Thoracic aorta (tissue), 1 donor: ENCODE data around the genes DPY19L1 and EPDR1.

- RAMPAGE, long total RNA = no peak
Measured at GRCh38 chr7:33815319-33815850, 90.0 kb upstream of the BMPER start.

DNA sequence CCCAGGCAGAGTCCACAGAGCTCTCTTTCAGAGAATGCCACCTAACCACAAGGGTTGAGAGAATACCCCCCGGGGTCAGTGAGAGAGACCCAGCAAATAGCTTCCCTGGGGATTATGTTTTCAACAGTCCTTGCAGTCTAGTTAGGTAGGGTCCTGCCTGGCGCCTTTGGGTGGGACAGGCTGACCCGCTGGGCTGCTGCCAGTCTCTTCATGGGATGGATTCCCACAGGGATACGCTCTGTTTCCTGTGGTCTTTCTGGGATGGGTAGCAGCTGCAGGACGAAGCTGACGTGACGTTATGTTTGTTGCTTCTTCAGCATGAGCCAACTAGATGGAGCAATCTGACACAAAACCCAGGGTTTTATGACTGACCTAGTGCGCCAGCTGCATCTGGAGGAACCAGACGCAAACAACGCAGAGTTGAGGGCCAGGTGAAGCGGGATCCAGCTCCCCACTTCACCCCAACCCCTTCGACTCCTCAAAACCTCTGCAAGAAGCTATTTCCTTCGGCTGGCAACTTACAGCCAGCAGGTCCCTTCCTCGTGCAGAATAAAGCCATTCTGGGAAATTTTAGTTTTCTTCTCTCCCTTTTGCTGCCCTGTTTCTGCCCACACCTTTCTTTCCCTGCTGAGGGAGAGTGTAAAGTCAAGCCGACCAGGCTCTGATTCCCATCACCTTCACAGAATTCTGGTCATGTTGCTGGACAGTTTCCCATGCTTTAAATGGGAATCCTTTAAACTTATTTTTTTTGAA is 16.3 kb downstream of the BMPER start:
- RAMPAGE, long total RNA = no peak

- RAMPAGE, long total RNA = no peak
Measured at GRCh38 chr7:33932742-33933174, 27.4 kb downstream of the BMPER start.

DNA sequence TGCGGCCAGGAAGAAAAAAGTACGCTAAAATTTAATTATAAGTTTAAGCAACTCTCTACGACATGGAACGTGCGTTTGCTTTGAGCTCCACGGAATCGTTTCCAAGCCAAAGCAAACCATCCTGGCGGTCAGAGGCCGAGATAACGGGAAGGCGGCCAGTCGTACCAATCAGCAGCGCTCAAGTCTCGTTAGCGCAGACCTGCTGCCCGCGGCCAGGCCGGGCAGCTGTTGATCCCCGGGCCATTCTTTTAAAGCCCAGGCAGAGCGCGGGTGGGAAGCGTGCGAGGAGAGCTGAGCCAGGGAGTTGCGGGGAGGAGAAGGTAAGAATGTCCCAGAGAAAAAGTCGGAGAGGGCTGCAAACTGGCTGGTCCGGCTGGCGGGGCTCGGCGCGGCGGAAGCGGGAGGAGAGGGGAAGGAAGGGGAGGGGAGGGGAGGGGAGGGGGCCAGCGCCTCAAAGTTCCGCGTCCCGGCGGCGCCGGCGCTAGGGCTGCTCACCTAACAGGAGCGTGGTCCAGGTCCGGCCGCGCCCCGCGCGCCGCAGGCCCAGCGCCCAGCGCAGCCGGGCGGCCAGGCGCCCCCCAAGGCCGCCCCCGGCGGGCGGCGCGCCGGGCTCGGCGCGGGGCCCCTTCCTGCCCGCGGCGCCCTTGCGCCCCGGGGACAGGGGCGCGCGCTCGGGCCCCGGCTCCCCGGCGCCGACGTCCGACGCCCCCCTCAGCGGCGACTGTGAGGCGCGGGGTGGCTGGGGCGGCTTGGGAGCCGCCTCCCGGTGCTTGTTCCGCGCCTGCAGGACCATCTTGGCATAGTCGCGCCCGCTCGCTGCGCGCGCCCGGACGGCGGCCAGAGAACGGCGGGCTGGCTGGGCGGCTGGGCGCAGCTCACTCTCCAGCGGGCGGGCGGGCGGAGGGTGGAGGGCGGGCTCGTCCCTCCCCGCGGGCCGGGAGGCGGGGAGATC is at the start of gene DPY19L1:
Gene DPY19L1, minus strand, starts transcription at position 884 of the 952 bp plus-strand sequence.
- RAMPAGE, long total RNA = start-site peak on the plus strand centred at position 154 of the sequence, 61 bp wide, 8 reads

DNA sequence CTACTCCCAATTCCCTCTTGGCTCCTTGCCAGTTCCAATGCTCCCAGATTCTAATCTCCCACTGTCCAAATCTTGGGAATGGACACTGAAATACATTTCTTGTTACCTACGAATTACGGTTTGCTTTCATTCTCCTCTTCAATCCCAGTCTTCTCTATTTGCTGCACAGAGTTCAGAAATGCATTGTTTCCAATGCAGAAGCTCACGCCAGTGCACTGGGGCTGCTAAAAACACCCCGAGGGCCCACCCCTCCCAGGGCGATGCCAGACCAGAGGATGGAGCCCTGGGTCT is 120.7 kb upstream of the TBX20 start:
- RAMPAGE, long total RNA = no peak

DNA sequence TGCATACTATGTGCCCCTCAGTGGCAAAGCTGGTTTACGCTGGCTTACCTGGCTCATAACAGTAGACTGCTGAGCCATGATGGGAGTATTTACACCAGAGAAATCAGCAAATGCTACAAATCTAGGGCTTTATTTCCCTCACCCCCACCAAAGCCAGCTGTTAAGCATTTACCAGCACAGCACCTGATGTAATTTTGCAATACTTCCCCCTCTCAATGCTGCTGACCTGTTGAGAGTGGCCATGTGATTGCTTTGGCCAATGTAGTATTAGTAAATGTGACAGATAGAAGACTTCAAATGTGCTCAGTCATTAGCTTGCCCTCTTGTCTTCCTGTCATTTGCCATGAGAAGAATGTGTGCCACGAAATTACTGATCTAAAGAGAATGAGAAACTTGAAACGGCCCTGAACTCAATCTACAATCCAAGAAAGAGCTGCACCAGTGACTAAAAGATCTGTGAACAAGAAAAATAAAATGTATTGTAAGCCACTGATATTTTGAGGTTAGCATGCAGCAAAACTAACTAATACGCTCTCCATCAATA is 46.5 kb downstream of the HERPUD2 start:
- RAMPAGE, long total RNA = no peak

DNA sequence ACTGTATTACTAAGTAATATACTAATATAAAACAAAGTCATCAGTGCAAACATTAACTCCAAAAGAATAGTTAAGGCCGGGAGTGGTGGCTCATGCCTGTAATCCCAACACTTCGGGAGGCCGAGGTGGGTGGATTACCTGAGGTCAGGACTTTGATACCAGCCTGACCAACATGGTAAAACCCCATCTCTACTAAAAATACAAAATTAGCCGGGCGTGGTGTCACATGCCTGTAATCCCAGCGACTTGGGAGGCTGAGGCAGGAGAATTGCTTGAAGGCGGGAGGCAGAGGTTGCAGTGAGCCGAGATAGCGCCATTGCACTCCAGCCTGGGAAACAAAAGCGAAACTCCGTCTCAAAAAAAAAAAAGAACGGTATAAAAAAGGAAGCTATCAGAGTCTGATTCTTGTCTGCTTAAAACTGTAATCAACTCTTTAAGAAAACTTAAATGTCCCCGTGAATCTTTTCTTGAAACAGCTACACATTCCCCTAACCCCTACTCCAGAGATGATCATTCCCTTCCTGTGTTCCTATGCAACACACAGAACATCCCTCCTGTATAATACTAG is 4.4 kb downstream of the HERPUD2 start:
- RAMPAGE, long total RNA = no peak

DNA sequence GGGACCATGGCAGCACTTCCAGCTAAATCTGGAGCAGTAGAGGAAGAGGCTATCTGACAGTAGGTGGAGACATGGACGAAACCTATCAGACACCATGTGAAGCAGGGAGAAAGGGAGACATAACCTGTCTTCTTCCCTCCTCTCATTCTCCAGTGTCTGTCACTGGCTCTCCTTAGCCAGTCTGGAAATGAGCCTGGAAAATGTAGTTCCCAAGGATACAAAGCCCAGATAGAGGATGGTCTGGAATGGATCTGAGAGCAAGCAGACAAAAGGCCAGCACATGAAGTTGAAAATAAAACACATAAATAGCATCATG is 33.7 kb upstream of the HERPUD2 start:
- RAMPAGE, long total RNA = no peak

DNA sequence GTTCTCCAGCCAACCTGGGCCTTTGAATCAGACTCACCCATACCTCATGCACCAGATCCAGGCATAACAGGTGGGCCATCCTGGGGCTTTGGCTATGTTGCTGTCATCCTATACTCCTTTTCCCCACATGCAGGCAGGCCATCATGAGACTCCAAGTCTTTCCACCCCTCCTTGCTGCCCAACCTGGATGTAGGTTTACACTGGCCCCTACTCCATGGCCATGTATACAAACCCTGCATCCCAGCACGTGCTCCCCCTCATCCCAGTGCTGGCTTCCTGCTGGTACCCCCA is 171.5 kb upstream of the EEPD1 start:
- RAMPAGE, long total RNA = no peak

DNA sequence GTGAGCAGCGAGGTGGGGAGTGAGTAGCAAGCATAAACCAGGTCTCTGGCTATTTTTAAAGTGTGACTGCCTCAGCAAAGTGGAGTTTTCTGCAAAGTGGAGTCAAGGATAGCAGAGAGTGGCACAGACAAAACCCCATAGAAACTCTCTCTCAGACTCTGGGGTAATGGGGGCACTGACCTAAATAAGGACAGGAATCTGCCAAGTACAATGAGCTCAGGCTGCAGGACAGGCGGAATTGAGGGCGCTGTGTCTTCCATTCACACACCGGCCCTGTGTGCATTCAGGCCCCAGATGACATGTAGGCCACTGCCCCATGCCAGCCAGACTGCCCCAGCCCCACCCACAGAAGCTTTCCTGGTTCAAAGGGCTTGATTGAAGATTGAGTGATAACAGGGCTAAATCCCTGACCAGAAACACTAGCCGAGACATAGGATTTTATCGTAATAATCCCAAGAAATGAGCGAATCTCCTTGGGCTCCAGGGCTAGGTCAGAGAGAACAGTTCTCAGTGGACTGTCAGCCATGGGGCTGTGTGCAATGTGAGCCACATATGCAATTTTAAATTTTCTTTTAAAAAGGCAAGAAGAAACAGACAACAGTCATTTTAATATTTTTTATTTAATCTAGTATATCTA is 52.8 kb downstream of the EEPD1 start:
- RAMPAGE, long total RNA = no peak

DNA sequence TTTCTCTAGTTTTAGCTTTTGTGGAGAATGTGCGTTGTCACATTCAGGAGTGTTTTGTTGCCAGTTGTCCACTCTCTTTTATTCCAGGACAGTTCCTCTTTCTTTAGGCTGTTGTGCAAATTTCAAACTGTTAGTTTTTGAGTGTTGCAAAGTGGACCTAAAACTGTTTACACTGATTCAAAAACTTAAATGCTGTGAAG is 1.0 kb downstream of the ANLN start:
- RAMPAGE, long total RNA = no peak

DNA sequence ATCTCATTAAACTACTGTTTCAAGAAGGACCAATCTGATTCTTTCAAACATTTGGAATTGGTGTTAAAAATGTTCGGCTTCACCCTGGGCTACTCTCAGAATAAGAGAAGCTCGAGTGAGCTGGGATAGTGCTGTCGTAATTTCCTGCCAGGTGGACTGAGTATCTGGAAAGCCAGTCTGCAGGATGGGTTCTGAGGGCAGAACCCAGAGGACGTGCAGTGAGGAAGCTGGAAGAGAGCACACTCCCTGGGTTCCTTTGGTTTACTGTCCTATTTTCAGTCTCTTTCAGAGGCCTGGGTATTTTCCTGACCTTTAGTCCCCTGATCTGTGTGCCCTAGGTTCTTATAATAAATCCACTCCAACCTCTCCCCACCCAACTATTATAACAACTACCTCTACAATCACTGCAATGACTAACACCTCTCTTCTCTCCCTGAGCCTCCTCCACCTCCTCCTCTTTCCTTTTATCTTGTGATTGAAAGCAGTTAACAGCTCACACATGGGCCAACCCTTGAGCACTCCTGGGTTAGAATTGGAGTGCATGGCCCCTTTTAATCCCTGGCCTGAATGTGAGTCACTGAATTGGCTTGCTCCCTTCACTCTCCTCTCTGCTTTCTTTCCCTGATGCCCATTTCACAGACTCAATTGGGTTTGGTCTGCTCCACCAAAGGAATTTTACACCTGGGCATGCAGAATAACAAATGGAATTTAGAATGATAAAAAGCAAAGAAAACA is 62.9 kb downstream of the AOAH start:
- RAMPAGE, long total RNA = no peak

- RAMPAGE, long total RNA = no peak
Measured at GRCh38 chr7:36795352-36795958, 71.2 kb upstream of the AOAH start.

- RAMPAGE, long total RNA = no peak
Measured at GRCh38 chr7:36950817-36951638, 226.7 kb upstream of the AOAH start.

- RAMPAGE, long total RNA = no peak
Measured at GRCh38 chr7:36994534-36995294, 270.4 kb upstream of the AOAH start.

DNA sequence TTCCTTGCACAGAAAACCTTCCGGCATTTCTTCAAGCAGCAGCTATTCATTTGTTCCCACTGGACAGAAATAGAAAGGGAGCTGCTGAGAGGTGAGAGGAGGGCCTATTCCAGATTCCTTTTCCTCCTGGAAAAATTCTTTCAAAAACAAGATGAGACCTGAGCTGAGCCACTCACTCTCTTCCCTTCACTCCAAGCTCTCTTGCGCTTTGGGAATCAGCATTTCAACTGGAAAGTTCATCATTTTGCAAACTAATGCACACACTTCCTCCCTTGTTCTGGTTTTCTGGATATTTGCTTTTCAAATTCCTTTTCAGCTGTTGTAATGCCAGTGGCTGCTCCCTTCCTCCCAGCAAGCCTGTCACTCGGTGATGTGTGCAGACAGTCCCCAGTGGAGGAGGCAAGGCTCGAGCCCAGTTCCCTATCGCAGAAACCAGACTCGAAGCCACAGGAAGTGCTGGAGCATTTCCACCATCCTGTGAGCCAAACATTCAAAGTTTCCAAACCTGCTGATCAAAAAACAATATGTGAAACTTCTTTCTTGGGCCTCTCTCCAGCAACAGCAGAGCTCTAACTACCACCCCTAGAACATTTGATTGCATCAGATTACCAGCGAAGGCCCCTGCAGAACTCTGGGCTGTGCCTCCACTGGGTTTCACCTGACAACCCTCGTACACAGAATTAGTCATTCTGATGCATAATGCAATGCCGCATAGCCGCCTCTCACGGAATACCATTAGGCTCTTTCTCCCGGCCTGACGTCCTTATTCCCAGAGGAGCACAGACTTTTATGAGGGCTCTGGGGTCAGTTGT is 94.1 kb downstream of the ELMO1 start:
- RAMPAGE, long total RNA = no peak

DNA sequence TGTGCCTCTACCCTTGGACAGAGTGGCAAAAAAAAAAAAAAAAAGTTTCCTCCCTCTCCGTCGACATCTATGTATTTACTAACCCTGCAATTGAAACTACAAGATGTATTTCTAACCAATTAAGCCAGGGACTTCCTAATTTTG is 613 bp upstream of the ELMO1 start:
- RAMPAGE, long total RNA = no peak

DNA sequence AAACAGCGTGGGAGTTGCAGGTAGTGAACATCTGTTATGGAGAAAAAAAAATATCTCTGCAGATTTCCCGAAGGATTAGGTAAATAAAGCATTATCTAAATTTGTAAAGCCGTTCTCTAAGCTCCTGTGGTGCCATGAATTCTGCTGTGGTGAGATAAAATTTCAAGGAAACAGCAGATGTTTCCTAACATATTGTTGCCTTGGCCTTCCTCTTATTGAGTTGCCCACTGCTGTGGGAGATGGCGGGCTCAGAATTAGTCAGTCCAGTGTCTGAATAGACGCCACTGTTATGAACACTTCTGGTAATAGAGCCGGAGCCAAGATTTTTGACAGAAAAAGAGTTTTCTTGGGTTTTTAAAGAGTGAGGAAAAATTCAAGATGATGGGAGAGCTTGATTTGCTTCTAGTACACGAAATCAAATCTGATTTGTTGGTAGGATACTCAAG is 82.6 kb upstream of the ELMO1 start:
- RAMPAGE, long total RNA = no peak

DNA sequence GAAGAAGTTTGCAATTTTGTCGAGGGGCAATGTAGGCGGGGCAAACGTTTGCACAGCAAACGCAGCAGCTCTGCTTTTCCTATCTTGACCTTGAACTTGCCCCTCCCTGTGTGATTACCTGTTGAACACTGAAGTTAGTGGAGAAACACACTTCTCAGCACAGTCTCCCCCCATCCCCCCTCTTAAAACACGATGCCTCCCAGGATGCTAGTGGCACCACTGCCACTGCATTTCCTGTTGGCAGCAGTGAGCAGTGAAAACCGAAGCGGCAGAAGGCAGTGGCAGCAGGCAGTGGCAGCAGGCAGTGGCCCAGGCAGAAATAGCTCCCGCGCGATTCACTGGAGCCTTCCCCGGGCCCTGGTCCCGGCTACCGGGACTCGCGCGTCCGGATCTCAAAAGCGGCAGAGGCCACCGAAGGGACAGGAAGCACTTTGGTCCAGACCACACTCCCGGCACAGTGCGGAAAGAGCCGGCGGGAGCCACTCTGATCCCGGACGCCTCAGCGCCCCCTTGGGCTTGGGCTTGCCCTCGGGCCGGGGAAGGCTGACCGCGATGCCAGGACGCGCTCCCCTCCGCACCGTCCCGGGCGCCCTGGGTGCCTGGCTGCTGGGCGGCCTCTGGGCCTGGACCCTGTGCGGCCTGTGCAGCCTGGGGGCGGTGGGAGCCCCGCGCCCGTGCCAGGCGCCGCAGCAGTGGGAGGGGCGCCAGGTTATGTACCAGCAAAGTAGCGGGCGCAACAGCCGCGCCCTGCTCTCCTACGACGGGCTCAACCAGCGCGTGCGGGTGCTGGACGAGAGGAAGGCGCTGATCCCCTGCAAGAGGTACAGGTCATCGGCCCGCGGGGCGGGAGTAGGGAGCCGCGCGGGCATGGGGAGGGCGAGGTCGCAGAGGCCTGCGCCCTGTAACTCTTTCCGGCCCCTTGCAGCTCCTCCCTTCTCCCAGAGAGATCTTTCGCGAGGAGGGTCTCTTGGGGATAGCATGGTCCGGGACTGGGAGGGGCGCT is at the start of gene EPDR1:
Gene EPDR1, plus strand, starts transcription at position 253 of the 1,003 bp plus-strand sequence.
- RAMPAGE, long total RNA = no peak

DNA sequence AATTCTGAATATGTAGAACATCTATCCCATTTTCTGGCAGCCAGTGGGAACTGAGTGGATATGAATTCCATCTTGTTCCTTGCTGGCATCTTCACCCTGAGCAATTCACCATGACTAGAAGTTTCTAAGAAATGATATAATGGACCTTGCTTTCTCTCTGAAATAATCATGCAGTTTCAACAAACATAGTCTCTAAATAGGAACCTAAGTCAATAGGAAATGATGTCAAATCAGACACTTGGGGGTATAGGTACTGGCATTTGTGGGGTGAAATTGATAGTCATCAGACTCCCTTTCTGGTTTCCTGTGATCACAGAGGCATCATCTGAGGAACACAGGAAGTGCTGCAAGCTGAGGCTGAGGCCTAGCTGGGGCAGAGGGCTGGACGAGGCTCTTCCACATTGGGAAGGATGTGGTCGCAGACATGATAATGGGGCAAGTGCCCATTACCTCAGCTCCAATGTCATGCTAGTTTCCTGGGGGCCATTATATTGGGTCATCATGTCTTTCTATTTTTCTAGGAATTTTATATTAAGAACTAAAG is 128.8 kb downstream of the STARD3NL start:
- RAMPAGE, long total RNA = no peak